Metastatic Liver Carcinoma in the Lung (tissue), 2 donors: ENCODE results near the genes NRM and CDSN.

DNA sequence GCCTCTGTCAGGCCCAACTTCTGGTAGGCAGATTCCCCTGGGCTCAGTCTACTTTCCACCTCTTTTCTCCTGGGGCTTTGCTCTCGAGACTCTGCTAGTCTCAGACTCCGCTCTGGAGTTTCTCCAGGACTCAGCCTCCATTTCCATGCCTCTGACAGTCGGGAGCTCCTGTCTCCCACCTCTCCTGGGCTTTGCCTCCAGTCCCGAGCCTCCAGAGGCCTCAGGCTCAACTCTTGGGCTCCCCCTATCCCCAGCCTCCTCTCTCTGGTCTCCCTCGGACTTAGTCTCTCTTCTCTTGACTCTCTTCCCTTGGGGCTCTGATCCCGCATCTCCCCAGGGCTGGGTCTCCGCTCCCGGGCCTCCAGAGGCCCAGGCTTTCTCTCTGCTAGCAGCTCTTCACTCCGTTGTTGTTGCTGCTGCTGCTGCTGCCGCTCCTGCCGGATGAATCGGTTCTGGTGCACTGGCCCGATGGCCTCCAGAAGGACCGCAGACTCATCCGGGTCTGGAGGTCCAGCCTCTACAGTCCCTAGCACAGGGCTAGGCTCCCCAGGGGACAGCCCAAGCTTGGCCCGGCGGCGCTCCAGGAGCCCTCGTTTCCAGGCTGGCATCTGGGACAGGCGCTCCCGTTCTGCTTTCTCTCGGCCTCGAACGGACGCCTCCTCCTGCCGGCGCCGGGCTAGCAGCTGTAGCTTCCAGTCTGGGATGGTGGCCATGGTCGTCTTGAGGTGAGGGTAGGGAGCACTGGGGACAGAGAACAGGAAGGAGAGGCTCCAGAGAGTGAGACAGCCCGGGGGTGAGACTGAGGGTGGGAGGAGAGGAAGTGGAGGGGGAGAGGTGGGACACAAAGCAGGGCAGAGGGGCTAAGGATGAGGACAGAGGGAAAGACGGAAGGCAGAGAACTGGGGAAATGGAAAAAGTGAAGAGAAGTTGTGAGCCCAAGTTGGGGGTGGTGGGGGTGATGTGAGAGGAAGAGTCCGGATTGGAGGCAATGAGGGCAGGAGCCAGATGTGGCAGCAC, 831 bp downstream of the PPP1R18 start:
- PRO-cap, 2 experiments = peak in 1 of 2 experiments; most common plus-strand start position 844 of the sequence (in 1); most common minus-strand start position 756 of the sequence (in 1)

GRCh38 chr6:30690240-30691406, at the start of gene NRM:
Gene NRM, minus strand, starts transcription at chr6:30690984.
- PRO-cap, 2 experiments = peak in 2 of 2 experiments; most common plus-strand start chr6:30691130 (in 2); most common minus-strand start chr6:30690722 (in 1)

DNA sequence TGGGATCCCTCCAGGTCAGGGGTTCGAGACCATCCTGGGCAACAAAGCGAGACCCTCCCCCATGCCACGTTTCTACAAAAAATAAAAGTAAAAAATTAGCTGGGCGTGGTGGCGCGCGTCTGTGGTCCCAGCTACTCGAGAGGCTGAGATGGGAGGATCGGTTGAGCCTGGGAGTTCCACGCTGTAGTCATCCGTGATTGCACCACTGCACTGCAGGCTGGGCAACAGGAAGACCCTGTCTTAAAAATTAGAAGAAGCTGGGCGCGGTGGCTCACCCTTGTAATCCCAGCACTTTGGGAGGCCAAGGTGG, 1.7 kb downstream of the TUBB start:
- PRO-cap, 2 experiments = no peak in any of the 2 experiments

DNA sequence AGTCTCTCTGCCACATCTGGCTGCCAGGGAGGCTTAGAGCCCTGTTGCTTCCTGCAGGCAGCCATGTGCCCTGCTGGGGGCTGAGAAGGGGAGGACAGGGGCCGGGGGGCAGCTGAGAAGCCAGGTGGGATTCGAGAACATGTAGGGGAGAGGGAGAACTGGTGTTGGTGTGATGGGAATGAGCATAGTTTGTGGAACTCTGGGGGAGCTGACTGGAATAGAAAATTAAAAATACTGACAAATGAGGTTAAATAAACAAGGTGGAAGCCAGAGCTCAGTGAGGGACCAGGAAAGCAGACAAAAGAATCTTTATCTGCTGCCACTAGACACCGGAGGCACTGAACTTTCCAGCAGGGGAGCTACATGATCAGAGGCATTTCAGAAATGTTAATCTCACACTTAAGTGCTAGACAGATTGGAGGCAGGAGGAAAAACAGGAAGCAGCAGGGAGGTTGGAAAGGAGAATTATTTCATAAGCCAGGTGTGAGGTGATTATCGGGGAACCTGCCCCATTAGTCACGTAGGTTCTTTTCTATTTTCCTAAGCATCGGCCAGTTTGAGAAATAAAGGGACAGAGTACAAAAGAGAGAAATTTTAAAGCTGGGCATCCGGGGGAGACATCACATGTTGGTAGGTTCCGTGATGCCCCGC, 19.8 kb upstream of the IER3 start:
- PRO-cap, 2 experiments = peak in 1 of 2 experiments; most common plus-strand start position 270 of the sequence (in 1); most common minus-strand start position 299 of the sequence (in 1)

- PRO-cap, 2 experiments = peak in 2 of 2 experiments; most common plus-strand start chr6:30884980 (in 2); most common minus-strand start chr6:30884843 (in 1)
Observed at GRCh38 chr6:30884744-30885443, 575 bp downstream of the DDR1 start.

DNA sequence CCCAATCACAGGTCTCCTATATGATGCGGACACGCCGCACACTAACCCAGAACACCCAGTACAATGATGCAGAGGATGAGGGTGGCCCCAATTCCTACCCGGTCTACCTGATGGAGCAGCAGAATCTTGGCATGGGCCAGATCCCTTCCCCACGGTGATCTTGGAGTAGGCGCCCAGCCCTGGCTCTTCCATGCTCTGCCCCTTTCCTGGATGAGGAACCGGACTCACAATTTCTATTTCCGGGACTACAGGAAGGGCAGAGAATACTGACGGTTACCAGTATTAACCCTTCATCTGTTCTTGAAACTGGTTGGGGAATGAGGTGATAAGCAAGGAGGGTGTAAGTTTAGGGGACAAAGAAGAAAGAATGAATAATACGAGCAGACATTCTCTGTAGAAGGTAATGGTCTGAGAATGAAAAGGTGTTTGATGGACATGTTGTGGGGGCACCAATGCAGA, 12.2 kb downstream of the MUCL3 start:
- PRO-cap, 2 experiments = no peak in any of the 2 experiments

DNA sequence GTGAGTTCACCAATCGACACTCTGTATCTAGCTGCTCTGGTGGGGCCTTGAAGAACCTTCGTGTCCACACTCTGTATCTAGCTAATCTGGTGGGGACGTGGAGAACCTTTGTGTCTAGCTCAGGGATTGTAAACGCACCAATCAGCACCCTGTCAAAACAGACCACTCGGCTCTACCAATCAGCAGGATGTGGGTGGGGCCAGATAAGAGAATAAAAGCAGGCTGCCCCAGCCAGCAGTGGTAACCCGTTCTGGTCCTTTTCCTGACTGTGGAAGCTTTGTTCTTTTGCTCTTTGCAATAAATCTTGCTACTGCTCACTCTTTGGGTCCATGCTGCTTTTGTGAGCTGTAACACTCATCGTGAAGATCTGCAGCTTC, 9.2 kb upstream of the MUC22 start:
- PRO-cap, 2 experiments = no peak in any of the 2 experiments

DNA sequence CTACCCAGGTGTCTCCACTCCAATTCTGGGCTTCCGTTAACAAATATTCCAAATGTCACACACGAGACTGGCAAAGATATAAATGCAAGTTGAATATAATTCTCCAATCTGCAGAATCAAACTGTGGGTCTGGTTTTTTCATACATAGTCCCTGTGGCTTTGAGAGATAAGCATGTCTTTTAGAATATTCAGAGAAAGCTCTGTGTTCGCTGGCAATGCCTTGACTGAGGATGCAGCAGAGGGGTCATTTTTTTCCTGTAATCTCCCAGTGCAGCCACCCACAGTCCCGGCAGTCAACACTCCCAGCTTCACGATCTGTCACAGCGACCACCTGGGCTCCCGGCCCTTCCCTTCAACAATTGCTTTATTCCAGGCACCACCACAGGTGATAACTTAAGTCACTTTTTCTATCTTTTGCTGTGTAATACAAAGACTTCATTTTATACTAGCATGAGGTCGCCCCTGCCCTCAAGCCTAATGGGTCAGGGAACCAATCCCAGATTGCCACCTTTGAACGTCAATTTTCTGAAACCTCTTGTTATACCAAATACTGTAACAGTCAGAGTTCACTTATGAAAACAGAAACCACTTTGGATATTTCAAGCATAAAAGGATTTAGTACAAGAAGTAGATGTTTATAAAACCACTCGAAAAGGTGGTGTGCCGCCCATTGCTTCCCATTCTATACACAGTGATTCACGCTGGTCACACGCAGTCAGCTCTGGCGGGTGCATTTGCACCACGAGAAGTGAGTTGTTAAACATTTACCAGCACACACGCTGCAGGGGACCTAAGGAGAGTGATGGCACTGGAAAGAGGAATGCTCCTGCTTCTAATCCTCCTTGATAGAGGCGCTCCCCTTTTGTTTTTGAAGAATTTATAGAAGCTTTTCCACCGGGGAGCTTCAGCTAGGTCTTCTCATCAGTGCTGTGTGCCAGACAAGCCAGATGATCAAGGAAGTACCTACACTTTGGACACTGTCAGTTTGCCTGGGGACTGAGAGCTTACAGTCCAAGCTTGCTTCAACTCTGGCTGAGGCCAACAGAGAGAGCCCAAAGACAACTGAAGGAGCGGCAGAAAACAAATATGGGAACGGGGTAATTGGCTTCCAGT, 30.9 kb downstream of the MUC22 start:
- PRO-cap, 2 experiments = peak in 1 of 2 experiments; most common plus-strand start position 793 of the sequence (in 1)

GRCh38 chr6:31057429-31057833, 47.2 kb downstream of the MUC22 start:
- PRO-cap, 2 experiments = no peak in any of the 2 experiments

DNA sequence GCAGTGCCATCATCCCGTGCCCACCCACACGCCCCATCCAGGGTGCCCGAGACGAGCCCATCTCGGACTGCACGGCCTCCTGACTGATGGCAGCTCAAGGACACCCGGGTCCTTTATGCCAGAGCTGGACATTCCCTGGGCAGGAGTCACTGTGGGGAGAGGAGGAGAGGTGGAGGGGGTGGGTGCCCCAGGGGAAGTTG, at the start of gene CDSN:
TSS of gene CDSN (minus strand) at position 88 of the 200 bp plus-strand sequence.
- PRO-cap, 2 experiments = no peak in any of the 2 experiments

DNA sequence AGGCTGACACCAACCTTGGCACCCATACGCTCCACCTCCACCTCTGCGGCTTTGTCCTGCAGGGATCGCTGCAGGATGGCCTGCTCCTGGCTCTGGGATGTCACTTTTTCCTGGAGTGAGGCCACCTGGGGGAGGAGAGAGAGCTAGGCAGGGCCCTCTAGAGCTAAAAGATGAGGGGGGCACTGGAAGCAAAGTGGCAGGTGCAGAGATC, 9.1 kb downstream of the CCHCR1 start:
- PRO-cap, 2 experiments = no peak in any of the 2 experiments

DNA sequence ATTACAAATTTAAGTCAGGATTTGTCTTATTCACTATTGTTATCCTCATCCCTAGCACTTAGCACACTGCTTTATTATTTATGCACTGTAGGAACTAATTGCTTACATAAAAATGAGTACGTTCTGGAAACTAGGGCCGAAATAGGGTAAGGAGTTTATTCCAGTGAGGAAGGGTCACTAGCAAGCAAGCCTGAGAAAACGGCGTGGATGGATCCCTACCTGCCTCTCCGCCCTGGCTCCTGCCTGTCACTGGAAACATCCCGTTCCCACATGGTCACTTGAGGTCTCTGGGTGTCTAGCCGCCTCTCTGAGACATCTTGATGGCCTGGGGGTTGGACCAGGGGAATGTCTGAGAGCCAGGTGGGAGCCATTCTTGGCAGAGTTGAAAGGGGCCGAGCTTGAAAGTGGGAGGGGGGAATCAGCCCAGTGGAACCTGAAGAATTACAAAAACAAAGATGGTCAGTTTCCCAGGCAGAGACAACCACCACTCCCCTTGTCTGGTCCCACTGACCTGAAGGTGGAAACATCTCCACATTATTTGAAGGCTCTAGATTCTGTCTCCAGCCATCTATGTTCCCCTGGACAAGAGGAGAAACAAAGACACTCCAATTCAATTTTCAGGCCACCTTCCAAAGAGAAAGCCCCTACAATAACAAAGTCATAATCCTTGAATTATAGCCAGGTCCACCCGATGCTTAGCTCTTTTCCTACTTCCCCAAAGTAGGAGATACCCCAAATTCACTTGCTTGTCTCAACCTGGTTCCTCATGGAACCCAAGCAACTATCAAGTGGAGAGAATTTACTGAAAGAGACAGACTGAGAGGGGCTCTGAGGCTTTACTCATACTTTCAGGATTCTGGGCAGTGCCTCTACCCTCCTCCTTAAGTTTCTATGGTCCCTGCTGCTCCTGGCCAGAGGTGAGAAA, 828 bp downstream of the CCHCR1 start:
- PRO-cap, 2 experiments = no peak in any of the 2 experiments

DNA sequence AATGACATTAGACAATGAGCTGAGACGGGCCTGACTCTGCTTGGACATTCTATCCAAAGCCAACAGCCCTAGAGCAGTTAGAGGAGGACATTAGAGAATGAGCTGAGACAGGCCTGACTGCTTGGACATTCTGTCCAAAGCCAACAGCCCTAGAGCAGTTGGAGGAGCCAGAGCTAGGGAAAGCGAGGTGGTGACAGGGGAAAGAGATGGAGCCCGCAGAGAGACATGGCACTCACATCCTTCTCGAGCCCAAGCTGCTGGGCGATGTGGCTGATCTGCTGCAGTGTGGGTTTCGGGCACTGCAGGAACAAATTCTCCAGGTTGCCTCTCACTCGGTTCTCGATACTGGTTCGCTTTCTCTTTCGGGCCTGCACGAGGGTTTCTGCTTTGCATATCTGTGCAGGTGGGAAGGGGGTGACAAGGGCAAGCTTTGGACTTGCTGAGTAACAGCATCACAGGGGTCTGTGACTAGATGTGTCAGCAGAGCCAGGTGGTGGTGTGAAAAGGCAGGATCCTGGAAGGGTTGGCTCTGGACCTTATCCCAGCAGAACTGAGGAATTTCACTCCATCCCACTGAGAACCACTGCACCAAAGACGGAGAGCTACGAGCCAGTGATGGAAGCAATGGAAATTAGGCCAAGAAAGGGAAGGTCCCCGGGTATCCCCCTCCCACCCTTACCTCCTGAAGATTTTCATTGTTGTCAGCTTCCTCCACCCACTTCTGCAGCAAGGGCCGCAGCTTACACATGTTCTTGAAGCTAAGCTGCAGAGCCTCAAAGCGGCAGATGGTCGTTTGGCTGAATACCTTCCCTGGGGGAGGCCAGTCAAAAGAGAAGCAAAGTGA, 5.4 kb downstream of the POU5F1 start:
- PRO-cap, 2 experiments = no peak in any of the 2 experiments

DNA sequence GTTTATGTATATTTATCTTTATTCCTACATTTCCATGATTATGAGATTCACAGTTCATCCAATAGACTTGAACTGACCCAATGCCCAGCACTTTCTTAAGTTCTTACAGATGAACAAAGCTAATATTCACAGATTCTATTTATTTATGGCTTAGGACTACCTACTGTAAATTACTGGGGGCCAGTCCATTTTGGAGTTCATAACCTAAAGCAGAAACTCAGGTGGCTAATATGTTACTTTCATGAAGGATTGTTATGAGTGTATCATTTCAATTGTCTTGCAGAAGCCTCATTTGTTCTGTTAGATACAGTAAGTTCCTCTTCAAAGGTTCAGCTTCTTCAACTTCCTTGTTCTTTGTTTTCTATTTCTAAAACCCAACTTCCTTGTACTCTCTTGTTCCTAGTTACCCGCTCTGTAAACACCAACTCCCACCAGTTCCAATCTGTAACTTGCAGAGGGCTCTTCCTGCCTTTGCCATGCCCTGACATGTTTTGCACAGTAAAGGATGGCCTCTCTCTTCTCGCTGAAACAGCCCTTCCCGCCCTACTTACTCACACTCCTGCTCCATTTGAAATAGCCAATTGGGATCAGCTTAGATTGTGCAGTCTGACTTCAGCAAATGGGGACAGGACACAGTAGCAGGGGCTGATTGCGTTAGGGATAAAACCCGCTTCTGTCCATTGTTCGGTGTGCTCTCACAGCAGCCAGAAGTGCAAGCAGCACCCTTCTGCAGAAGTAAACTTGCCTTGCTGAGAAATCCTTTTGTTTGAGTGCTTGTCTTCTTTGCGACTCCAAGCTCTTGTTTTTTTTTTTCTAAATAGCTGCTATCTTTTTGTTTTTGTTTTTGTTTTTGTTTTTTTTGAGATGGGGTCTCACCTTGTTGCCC, 45.8 kb upstream of the POU5F1 start:
- PRO-cap, 2 experiments = no peak in any of the 2 experiments

- PRO-cap, 2 experiments = no peak in any of the 2 experiments
Observed at GRCh38 chr6:31264515-31265215, 7.2 kb downstream of the HLA-C start.

GRCh38 chr6:31269409-31270233, 2.3 kb downstream of the HLA-C start:
- PRO-cap, 2 experiments = no peak in any of the 2 experiments

DNA sequence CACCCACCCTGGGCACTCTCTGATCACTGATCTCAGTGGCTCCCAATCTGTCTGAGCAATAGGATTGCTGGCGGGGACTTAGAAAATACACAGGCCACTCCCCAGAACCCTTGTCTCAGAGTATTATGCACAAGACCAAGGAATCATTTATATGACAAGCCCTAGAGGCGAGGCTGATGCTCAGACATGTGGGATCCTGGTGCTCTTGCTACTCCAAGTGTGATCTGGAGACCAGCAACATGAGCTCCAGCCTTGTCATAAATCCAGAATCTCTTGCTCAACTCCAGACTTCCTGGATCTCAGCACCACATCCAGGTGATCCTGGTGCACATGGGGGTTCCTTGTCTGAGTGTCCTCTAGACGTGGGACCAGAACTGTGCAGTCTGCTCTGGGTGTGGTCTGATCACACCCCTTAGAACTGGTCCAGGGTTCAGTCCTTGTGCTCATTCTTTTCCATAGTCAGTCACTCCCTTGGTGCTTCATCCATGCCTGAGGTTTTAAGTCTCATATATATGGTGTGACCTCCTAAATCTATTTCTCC, 5.3 kb downstream of the HLA-B start:
- PRO-cap, 2 experiments = no peak in any of the 2 experiments

GRCh38 chr6:31355076-31356029, 1.6 kb downstream of the HLA-B start:
- PRO-cap, 2 experiments = no peak in any of the 2 experiments

DNA sequence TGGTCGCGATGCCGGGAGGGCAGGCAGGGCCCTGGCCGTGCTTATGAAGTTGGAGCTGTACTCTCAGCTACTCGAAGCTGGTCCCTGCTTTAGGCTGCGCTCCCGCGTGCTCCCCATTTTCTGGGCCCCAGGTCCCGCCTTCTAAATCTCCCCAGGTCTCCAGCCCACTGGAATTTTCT, 216 bp upstream of the MICA start:
- PRO-cap, 2 experiments = peak in 2 of 2 experiments; most common minus-strand start position 143 of the sequence (in 2)

DNA sequence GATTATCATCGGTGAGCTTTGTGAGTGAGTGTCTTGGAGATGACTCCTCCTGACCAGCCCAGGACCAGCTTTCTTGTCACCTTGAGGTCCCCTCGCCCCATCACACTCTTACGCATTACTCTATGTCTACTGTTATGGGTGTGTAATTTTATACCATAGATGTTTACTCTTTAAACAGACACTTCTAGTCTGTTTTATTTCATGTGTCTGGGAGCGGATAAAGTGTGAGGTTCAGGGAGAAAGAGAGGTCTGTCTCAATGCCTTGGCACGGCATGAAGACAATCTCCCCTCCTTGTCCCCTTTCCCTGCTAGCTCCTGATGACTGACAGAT, 12.6 kb downstream of the MICA start:
- PRO-cap, 2 experiments = no peak in any of the 2 experiments